Liver (tissue), 9 donors: ENCODE results near the gene CYP4V2.

GRCh38 chr4:185228873-185229390 lies 19.5 kb downstream of the SNX25 start:
- PRO-cap, 5 experiments = no peak in any of the 5 experiments
- RAMPAGE, long total RNA, 2 experiments = no peak in any of the 2 experiments
- RRBS = no CpG with 5 or more reads among the region's 14 CpGs

DNA sequence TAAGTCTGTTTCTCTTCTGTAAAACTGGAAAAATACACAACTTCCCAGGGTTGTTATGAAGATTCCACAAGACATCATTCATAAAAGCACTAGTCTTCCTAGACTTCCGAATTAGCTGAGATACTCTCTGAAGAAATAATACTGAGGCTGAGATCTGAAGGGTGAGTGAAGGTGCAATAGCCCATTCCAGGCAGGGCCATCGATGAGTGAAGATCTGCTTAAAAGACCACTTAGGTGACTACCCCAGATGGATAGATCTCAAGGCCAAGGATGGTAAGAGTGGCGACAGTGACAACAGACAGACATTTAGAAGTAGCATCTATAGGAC lies 998 bp downstream of the UFSP2 start:
- PRO-cap, 5 experiments = no peak in any of the 5 experiments
- RAMPAGE, long total RNA, 2 experiments = no peak in any of the 2 experiments
- RRBS = no CpG with 5 or more reads among the region's 3 CpGs

GRCh38 chr4:185470424-185471191 lies 925 bp downstream of the CCDC110 start:
- PRO-cap, 5 experiments = peak in 2 of 5 experiments; most common minus-strand start chr4:185471072 (in 1)
- RAMPAGE, long total RNA, 2 experiments = start-site peak on the minus strand in 1 of 2 experiments, at chr4:185471072-185471120 at its widest, 20 reads per replicate
- RRBS = no CpG with 5 or more reads among the region's 41 CpGs

DNA sequence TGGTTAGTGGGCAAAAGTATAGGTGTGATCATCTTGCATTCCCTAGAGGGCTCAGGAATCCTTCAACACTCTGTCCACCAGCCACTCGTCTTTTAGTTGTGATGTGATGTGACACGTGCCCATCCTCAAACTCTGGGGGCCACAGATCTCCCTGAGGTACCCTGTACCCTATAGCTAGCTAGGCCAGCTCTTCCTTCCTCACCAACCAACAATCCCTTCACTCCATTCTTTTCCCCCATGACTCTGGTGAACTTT lies 83.7 kb upstream of the PDLIM3 start:
- PRO-cap, 5 experiments = no peak in any of the 5 experiments
- RAMPAGE, long total RNA, 2 experiments = no peak in any of the 2 experiments
- RRBS = no CpG with 5 or more reads among the region's 2 CpGs

GRCh38 chr4:185724454-185725326 lies 87.3 kb downstream of the SORBS2 start:
- PRO-cap, 5 experiments = no peak in any of the 5 experiments
- RAMPAGE, long total RNA, 2 experiments = no peak in any of the 2 experiments
- RRBS = no CpG with 5 or more reads among the region's 10 CpGs

DNA sequence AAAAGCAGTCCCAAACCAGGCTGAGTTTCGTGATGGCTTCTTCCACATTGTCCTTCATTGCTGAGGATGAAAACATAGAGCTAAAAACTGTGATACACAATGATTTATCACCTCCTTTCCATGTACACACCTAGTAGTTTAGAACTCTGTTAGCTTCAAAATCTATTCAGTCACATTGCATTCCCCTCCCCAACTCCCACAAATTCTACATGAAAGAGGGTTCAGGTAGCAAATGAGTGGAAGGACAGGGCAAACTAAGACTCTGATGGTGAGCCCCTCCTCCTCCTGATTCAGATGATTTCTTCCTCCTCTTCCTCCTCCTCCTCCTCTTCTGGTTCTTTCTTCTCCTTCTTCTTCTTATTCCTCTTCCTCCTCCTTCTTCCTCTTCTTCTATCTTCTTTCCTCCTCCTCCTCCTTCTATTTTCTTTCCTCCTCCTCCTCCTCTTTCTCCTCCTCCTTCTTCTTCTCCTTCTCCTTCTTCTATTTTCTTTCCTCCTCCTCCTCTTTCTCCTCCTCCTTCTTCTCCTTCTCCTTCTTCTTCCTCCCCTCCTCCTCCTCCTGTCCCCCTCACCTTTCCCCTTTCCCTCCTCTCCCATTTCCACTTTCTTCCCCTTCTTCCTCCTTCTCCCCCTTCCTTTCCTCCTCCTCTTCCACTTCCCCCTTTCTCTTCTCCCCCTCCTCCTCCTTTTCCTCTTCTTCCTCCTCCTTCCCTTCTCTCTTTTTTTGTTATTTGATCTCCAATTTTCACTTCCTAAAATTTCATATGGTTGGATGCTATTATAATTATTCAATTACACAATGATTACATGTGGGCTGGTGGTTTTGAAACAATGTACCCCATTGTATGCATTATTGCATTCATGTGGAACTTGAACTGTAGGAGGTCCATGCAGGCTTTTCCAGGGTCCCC lies 68.3 kb downstream of the SORBS2 start:
- PRO-cap, 5 experiments = peak in 1 of 5 experiments; most common minus-strand start position 337 of the sequence (in 1)
- RAMPAGE, long total RNA, 2 experiments = no peak in any of the 2 experiments
- RRBS = no CpG with 5 or more reads among the region's 1 CpG

DNA sequence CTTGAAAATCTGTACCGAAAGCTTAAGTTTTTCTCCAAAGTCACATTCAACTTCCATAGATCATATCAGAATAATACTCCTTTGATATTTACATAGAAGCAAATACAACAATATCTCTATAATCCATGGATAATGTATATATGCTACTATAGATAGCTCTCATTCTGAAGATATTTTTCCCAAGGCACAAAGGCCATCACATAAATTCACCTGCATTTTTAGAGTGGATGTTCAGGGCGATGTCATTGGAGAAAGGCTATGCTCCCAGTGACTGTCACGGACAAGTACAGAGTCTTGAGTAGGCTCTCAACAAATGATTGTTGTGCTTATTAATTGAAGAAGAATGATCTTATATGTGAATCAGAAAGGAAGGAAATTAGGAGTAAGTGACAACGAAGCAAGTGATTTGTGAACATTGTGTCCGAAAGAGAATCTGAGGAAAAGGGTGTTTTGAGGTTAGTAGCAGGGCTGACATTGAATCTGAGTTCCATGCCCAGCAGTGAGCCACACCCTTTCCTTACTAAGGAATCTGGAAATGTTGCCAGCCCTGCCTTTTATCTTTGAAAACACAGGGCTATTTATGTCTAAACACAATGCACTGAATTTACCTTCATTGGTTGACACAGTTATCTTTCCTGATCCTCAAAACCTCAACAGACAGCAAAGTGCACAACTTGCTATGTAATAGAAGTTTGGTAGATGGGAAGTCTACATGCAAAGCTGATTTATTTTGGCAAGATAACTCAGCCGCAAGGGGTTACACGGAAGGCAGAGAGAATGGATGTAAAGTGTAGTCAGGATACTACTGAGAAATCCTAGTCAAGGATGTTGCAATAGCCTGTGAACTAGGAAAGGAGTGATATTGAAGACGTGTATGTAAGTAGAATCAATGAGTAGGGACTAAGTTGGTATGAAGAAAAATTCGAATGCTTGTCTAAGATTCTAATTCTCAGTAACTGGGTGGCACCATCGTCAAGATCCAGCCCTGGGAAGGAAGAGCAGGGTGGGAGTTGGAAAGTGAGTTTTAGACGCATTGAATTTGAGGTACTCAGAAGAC lies 50.4 kb downstream of the SORBS2 start:
- PRO-cap, 5 experiments = no peak in any of the 5 experiments
- RAMPAGE, long total RNA, 2 experiments = no peak in any of the 2 experiments
- RRBS = no CpG with 5 or more reads among the region's 11 CpGs

GRCh38 chr4:185814753-185815060 lies 2.7 kb upstream of the SORBS2 start:
- PRO-cap, 5 experiments = peak in 3 of 5 experiments; most common minus-strand start chr4:185814805 (in 3)
- RAMPAGE, long total RNA, 2 experiments = no peak in any of the 2 experiments
- RRBS = 66% methylated on average over 3 of the region's 7 CpGs

- PRO-cap, 5 experiments = peak in 3 of 5 experiments; most common plus-strand start chr4:186104729 (in 2); most common minus-strand start chr4:186104593 (in 1)
- RAMPAGE, long total RNA, 2 experiments = no peak in any of the 2 experiments
- RRBS = under 1% methylated on average over 21 of the region's 96 CpGs
Measured at GRCh38 chr4:186104071-186105231, 35.5 kb downstream of the TLR3 start.

GRCh38 chr4:186191128-186192131 lies at the start of gene CYP4V2:
CYP4V2 (plus strand) TSS chr4:186191567.
- PRO-cap, 5 experiments = peak in 5 of 5 experiments; most common plus-strand start chr4:186191308 (in 3); most common minus-strand start chr4:186191236 (in 3)
- RAMPAGE, long total RNA, 2 experiments = start-site peak on the plus strand in 2 of 2 experiments, at chr4:186191769-186191820 at its widest, 133 to 935 reads per replicate
- RRBS = 2% methylated on average over 60 of the region's 116 CpGs

- PRO-cap, 5 experiments = no peak in any of the 5 experiments
- RAMPAGE, long total RNA, 2 experiments = no peak in any of the 2 experiments
- RRBS = no CpG with 5 or more reads among the region's 18 CpGs
Measured at GRCh38 chr4:186196788-186197559, 5.6 kb downstream of the CYP4V2 start.

GRCh38 chr4:186554169-186554928 lies 1.0 kb downstream of the MTNR1A start:
- PRO-cap, 5 experiments = no peak in any of the 5 experiments
- RAMPAGE, long total RNA, 2 experiments = no peak in any of the 2 experiments
- RRBS = no CpG with 5 or more reads among the region's 19 CpGs

DNA sequence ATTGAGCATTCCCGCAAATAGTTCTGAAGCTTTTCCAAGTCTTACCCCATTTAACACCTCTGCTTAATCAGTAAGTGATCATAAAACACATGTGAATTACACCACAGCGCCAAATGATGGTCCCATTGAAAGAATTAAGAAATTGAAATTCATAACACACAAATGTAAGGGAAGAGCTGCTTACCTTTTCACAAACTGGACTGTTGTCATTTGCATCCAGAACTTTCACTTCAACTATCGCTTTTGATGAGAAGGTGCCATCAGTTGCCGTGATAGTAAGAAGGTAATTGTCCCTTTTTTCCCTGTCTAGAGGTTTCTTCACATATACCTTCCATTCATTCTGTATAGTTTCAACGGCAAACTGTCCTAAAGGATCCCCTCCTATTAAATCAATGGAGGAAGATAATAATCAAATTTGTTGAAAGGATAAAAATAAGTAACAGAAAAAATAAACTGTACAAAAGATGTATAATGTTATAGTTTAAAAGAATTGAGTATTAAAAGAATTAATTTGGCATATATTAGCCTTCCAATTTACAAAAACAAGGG lies 61.5 kb upstream of the MTNR1A start:
- PRO-cap, 5 experiments = no peak in any of the 5 experiments
- RAMPAGE, long total RNA, 2 experiments = no peak in any of the 2 experiments
- RRBS = no CpG with 5 or more reads among the region's 5 CpGs

- PRO-cap, 5 experiments = no peak in any of the 5 experiments
- RAMPAGE, long total RNA, 2 experiments = no peak in any of the 2 experiments
- RRBS = no CpG with 5 or more reads among the region's 5 CpGs
Measured at GRCh38 chr4:186644870-186645359, 78.7 kb downstream of the FAT1 start.

GRCh38 chr4:186666039-186666827 lies 57.4 kb downstream of the FAT1 start:
- PRO-cap, 5 experiments = peak in 2 of 5 experiments; most common minus-strand start chr4:186666413 (in 2)
- RAMPAGE, long total RNA, 2 experiments = no peak in any of the 2 experiments
- RRBS = no CpG with 5 or more reads among the region's 5 CpGs

- PRO-cap, 5 experiments = no peak in any of the 5 experiments
- RAMPAGE, long total RNA, 2 experiments = no peak in any of the 2 experiments
- RRBS = no CpG with 5 or more reads among the region's 13 CpGs
Measured at GRCh38 chr4:186706732-186707249, 16.9 kb downstream of the FAT1 start.

GRCh38 chr4:186712712-186713127 lies 10.9 kb downstream of the FAT1 start:
- PRO-cap, 5 experiments = no peak in any of the 5 experiments
- RAMPAGE, long total RNA, 2 experiments = no peak in any of the 2 experiments
- RRBS = no CpG with 5 or more reads among the region's 7 CpGs

GRCh38 chr4:186722764-186723456 lies 746 bp downstream of the FAT1 start:
- PRO-cap, 5 experiments = peak in 2 of 5 experiments; most common plus-strand start chr4:186723197 (in 2)
- RAMPAGE, long total RNA, 2 experiments = no peak in any of the 2 experiments
- RRBS = 5% methylated on average over 25 of the region's 40 CpGs

GRCh38 chr4:186840083-186840939 lies 116.7 kb upstream of the FAT1 start:
- PRO-cap, 5 experiments = no peak in any of the 5 experiments
- RAMPAGE, long total RNA, 2 experiments = no peak in any of the 2 experiments
- RRBS = no CpG with 5 or more reads among the region's 13 CpGs

- PRO-cap, 5 experiments = no peak in any of the 5 experiments
- RAMPAGE, long total RNA, 2 experiments = no peak in any of the 2 experiments
- RRBS = no CpG with 5 or more reads among the region's 2 CpGs
Measured at GRCh38 chr4:187354835-187355143, 631.1 kb upstream of the FAT1 start.